Mesangial cell (primary cell): Measurements from ENCODE around the genes IGSF1 and CT45A3.

DNA sequence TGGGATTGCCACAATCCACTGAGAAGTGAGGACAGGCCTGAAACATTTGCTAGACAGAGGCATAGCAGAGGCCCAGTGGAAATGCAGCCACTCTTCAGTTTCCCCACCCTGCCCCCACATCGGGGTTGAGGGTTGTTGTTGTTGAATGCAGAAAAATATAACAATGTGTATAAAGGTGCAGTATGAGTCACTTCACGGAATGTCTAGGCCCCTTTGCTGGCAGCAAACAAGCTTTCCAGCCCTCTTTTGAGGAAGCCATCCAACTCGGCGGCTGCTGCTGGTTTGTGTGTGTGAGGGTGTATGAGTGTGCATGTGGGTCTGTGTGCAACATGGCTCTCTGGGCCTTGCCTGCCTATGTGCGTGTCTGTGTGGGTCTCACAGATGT lies 8.1 kb upstream of the ELF4 start:
- RAMPAGE, long total RNA = no peak

- RAMPAGE, long total RNA = no peak
Measured at GRCh38 chrX:130120270-130121574, 10.4 kb upstream of the ELF4 start.

- RAMPAGE, long total RNA = no peak
Measured at GRCh38 chrX:130172099-130172472, 324 bp downstream of the RAB33A start.

DNA sequence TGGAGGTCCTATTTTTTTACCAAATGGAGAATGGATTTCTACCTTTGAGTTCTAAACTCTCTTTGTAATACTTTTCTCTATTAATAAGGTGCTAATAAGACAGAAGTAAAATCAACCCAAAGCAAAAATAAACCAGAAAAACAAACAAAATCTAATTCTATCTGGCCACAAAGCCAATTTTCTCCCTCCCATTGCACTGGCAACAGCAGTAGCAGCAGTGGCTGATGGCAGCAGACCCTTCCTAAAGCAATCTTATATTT lies 54.7 kb downstream of the ENOX2 start:
- RAMPAGE, long total RNA = no peak

DNA sequence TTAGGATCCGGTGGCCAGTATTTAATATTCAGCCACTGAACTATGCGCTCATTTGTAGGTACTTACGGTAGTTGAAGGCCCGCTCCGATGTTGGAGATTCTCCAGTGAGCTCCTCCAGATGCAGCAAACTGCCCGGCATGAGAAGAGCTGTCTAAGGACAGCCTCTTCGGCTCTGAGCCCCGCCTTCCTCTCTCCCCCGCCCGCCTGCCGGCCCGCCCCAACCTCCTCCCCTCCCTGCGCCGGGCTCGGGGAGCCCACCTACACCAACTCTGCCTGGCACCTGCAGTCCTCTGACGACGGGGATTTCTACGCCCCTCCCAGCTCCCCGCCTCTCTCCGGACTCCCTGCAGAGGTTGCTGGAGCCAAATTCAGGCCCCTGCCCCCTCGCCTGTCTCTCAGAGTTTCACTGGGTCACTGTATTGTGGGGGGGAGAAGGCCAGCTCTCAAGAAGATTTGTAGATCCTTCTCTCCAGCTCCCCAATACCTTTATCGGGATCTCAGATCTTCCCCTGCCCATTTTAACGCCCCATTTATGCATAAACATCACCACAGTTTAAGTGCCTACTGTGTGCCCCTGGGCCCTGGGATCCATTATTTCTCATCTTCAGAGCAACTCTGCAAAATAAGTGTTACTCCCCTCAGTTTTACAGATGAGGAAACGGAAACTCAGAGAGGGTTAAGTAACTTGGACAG lies at the start of gene IGSF1:
TSS of gene IGSF1 (minus strand) at position 159 of the 693 bp plus-strand sequence.
- RAMPAGE, long total RNA = no peak

GRCh38 chrX:132216708-132217821 lies 2.2 kb downstream of the RAP2C start:
- RAMPAGE, long total RNA = no peak

DNA sequence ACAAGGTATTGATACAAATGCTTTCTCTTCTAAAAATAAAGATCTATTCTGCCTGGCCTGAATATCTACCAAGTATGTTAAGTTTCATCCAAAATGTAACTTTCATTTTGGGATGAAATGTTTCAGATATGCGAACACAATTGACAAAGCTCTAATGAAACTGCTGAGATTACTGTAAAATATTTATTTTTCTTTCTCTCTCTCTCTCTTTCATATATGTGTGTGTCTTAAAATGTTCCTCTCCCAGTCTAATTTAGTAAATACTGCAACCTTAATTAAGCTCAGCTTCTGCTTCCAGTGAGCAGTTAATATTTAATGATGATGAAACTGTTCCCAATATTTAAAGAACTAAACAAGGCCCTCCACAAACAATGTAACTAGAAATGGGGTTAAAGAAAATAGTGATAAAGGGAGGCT lies 71.9 kb downstream of the MBNL3 start:
- RAMPAGE, long total RNA = no peak

DNA sequence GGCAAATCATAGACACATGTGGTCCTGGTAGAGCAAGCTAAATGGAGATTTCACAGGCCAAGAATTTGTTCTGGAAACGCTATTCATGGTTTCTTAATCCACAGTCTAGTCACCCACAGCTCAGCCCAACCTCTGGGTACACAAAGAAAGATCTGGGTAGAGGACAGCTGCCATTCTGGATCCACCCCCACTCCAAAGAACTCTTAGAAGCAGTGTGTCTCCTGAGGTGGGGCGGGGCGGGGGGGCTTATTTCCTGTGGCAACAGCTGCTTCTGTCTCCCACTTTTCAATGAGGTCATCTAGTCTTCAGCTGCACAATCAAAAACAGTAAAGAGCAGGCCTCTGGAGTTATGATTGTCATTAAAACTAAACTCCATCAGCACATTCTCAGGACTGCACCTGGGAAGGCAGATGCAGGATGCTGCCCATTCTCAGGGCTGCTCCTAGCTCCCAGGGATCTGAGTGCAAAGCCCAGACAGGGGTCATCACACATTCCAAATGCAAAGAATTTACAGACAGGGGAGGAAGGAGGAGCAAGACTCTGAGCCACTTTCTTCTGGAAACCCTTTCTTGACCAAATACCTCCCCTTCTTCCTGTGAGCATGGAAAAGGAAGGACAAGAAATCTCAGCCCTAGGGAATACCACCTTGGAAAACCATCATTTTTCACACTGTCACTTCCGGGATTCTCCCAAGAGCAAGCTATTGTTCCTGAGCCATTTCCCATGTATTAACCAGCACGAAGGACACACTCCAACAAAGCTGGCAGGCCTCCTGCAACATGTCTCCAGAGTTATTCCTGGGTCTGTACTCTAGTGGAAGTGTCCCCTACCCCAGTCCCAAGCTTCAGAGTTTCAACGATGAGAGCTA lies 207.2 kb downstream of the HS6ST2 start:
- RAMPAGE, long total RNA = no peak

DNA sequence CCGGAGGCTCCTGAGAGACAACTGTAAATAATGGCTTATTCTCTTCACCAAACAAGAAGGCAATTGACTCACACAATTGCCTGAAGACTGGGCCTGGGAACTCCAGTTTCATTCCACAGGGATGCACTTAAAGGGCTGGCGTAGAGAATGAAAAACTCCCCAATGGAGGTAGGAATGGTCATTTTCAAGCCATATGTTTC lies 29.5 kb downstream of the TFDP3 start:
- RAMPAGE, long total RNA = no peak

DNA sequence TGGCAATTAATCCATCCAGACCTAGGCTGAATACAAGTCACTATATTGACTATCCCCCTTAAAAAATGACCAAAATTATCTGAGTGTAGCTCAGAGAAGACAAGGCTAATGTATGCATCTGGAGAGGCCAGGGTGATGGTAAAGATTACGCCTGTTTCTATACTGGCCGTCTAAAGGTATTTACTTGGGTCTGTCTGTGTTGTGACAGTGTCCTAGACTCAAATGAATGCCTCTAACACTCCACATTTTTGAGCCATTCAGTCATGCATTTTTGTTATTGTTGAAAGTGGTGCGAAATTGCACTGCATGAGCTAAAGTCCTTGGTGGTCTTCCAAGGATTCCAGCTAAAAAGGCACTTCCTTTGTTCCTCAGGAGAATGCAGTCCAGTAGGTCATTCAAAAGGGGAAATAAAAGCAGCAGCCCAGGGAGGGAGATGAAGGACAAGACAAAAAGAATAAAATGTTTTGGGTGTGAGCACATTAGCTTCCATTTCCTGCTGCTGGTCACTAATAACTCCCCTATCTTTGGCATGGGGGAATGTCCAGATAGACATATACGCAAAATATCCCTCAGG lies 3.1 kb downstream of the GPC4 start:
- RAMPAGE, long total RNA = no peak

- RAMPAGE, long total RNA = no peak
Measured at GRCh38 chrX:133413497-133413782, 1.8 kb downstream of the GPC4 start.

- RAMPAGE, long total RNA = no peak
Measured at GRCh38 chrX:133543938-133544659, 128.8 kb upstream of the GPC4 start.

GRCh38 chrX:134148329-134148577 lies 88.7 kb upstream of the CCDC160 start:
- RAMPAGE, long total RNA = no peak

DNA sequence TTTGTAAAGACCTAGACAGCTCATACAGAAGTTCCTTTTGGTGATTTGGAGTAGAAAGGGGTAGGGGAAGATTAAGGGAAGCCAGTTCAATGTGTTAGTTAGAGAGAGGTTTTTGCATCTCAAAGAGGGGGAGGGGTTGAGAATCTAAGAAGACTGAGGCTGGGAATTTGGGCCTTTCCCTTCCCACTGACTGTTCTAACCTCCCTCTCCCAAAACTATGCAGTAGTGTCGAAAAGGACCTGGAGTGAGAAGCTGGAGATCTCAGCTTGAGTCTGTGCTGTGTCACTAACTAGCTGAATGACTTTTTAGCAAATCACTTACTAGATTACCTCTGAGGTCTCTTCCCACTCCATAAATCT lies 55.7 kb upstream of the CCDC160 start:
- RAMPAGE, long total RNA = no peak

DNA sequence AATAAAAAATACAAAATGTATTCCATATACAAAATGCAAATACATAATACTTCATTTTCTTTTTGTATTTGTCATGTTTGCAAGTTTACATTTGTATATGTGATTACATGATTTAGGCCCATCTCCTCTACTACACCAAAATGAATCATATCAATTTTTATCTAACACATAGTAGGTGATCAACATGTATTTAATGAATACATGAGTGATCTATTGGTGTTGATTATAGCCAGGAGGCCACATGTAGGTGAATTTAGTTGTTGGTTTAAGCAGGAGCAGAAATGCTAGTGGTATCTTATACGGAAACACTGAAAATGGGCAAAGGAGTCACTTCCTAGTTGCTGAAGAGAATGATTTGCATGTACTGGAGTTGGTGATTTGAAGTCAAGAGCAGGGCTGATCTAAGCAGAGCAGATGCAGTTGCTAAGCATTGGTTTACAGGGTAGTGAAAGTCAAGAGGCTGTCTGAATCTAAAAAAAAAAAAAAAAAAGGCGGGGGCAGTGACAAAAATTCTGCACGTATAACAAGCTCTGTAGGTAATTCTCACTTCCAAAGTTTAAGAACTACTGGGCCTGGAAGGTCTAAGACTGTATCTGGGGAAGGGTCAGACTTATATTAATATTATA lies 3.6 kb upstream of the PHF6 start:
- RAMPAGE, long total RNA = no peak

DNA sequence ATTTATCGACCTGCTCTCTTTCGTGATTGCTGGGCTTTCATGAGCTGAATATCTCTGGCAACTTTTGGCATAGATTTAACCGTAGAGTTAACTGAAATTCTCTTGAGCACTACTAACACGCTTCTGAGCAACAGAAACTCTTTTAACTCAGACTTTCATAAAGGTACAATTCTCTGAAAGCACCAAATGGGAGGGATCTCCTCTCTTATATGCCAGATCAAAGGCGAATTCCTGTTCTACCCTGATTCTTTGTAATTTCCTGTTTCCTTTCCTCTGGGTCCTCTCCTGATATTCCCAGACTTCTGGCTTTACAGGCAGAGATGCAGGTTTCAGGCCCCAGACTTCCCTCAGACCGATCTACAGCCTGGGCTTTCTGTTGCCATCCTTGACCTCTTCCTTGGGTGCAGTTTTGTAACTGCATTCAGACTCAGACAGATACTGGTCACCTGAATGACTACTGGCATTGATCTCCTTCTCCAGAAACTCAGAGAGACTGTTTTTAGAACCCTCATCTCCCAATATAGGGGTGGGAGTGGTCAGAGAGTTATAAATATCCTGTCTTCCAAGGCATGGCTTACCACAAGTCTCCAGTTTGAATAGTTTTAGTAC lies 5.2 kb downstream of the SMIM10 start:
- RAMPAGE, long total RNA = no peak

GRCh38 chrX:135522469-135522908 lies 2.0 kb downstream of the INTS6L start:
- RAMPAGE, long total RNA = no peak

- RAMPAGE, long total RNA = no peak
Measured at GRCh38 chrX:135544338-135544771, 23.9 kb downstream of the INTS6L start.

DNA sequence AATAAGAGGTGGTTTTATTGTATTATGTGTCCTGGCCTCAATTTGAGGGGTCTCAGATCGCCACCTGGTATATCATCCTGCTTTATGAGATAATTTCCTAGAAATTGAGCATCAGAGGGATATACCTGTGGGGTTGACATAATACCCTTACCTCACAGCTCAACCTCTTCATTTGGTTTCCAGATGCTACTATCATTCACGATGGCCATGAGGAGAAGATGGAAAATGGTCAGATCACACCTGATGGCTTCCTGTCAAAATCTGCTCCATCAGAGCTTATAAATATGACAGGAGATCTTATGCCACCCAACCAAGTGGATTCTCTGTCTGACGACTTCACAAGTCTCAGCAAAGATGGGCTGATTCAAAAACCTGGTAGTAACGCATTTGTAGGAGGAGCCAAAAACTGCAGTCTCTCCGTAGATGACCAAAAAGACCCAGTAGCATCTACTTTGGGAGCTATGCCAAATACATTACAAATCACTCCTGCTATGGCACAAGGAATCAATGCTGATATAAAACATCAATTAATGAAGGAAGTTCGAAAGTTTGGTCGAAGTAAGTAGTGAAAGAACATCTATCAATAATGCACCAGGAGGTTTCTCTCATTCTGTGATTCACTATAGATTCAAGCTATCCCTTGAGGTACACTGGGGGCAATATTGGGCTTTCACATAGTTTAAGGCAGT lies 59.3 kb downstream of the INTS6L start:
- RAMPAGE, long total RNA = no peak

DNA sequence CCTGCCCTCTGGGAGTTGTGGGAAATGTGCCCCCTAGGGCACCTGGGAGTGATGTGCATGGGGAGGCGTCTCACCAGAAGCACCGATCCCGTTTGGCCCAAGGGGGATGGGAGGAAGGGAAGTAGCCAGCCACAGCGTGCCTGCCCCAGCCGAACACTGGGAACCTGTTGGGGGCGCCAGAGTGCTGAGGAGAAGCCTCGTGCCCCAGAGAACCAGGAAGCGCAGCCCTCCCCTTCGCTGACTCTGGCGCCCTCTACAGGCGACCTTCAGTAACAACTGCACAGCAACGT lies at the start of gene CT45A3:
TSS of gene CT45A3 (minus strand) at position 158 of the 290 bp plus-strand sequence.
- RAMPAGE, long total RNA = no peak